Penis (tissue), 1 donor: ENCODE measurements around a stretch of chr4.

GRCh38 chr4:157393905-157394124, 173.3 kb downstream of the GRIA2 start:
- PRO-cap = no peak

GRCh38 chr4:158722233-158722745, 907 bp downstream of the PPID start:
- PRO-cap = no peak

DNA sequence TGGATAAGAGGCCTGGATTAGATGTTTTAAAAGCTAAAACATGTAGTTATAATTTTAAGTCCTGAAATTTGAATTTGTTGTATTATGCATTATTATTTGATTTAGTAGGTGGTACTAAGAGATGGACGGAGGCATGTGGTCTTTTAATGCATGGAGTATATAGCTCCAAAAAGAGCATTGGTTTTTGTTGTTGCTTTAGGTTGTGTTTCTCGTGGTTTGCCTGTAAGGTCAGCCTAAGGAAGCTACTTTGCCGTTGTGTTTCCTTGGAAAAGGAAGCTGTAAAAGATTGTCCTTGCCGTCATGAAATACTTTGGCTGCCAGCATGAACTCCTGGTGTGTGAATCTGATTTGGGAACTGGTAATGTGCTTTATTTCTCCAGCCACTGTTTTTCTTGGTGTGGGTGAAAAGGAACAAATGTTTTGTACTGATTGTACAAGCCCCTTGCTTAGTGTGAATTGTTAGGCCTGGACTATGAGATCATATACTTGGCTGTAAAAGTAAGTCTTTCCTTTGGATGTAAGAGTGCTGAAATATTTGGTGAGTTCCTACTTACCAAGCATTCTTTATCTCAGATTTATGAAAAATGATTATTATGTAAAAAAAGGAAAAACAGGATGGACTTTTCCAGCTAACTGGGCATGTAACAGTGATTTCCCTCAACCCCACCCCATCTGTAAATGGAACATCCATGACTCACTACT, 6.2 kb downstream of the FNIP2 start:
- PRO-cap = unidirectional peak, minus-strand start at position 394 of the sequence

DNA sequence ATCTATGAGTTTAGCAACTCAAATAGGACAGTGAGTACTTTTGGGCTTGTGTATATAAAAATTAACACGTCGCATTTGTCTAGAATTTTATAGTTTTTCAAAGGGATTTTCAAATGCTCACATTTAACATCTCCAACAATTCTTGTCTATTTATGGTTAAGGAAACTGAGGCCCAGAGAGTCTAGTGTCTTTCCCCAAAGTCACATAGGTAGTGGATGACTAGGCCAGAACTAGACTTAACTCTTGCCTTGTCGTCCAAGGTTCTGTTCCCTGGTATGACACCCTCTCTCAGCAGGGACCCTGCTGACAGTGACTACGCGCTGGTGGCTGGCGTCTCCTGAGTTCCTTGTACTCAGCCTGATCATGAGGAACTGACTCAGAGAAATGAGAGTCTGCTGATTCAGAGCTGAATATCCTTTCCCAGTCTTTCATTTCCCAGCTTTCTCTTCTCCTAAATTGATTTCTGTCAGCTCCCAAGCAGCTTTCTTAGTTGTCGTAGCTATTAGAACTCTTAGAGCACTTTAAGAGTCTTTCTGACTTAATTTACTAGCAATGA, 27.9 kb downstream of the FNIP2 start:
- PRO-cap = no peak

DNA sequence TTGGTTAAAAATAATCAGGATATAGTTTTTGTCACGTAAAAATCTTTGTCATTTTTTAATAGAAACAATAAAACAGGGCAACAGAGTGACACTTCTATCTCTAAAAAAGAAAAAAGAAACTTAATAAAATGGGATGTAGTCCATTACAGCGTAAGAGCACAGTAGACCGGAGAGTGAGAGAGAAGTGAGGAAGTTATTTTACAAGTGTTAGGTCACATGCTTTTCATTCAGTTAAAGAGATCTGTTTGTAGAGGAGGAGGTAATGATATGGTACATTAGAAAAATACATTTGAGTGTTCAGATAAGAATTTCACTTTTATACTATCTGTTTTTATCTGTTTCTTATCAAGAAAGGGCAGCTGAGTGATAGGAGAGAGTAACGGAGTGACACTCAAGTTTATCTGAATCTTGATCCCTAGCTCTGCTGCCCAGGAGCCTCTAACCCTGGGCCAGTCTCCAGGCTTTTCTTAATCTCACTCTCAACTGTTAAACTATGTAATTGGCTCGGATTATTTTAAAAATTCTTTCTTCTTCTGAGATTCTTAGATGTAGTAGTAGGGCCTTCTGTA, 38.9 kb downstream of the FNIP2 start:
- PRO-cap = no peak

DNA sequence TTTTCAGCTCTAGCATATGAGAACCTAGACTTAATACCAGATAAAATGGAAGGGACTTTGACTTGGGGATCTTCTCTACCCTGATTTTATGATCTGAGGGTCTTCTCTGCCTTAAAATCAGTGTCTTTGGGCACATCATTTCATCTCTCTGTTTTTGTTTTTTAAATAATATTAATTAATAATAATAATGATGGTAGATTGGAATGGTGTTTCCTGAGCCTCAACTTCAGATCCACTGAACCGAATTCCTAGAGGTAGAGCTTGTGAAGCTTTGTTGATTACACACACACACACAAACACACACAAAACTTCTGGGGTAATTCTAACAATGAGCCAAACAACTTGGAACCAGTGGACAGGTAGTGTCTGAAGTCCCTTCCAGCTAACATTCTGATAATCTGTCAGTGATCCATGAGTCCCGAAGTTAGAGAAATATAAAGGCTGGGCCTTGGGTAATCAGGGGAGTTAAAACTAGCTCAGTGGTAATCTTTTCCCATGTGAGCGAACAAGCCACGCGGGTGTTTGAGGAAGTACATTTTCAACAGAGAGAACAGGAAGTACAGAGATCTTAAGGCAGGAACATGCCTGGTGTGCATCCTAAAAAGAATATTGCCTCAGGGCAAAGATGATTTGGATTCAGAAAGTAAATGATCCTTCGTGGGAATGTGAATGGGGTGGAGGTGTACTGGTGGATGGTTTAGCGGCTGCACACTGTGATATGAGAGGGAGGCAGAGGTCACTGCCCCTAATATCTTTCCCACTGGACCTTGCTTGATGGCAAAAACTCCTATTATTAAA, 42.8 kb downstream of the FNIP2 start:
- PRO-cap = no peak

- PRO-cap = no peak
These were observed 49.1 kb downstream of the FNIP2 start for GRCh38 chr4:158817712-158818456.

- PRO-cap = no peak
These were observed 24.3 kb downstream of the C4orf45 start for GRCh38 chr4:159010531-159011386.

DNA sequence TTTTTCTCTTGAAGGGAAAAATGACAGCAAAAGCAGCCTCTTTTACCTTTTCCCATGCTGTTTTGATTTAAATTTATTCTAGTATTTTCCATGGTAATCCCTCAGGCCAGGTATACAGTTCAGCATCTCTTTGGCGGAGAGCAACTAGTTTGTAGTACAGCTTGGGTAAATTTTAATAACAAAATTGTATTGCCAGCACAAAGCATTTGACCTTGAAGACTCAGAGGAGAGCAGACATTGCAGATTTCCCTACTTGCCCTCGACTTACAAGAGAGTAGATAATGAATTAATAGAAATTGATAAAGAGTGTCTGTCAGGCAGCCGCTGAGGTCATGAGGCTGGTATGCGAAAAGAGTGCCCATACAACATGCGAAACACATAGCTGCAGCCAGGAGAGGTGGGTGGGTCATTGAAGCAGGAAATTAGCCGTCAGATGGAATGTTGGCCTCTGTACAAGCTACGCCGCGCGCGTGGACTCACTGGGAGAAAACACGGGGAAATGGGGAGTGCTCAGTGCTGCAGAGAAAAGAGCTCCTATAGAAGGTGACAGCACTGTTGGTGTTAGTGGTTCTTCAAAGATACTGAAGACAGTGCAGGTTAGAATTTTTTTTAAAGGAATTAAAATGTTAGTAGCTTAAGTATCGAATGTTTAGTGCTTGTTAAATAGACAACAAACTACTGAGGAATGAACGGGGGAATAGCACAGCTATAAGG, 125.0 kb downstream of the RAPGEF2 start:
- PRO-cap = unidirectional peak, plus-strand start at position 482 of the sequence

DNA sequence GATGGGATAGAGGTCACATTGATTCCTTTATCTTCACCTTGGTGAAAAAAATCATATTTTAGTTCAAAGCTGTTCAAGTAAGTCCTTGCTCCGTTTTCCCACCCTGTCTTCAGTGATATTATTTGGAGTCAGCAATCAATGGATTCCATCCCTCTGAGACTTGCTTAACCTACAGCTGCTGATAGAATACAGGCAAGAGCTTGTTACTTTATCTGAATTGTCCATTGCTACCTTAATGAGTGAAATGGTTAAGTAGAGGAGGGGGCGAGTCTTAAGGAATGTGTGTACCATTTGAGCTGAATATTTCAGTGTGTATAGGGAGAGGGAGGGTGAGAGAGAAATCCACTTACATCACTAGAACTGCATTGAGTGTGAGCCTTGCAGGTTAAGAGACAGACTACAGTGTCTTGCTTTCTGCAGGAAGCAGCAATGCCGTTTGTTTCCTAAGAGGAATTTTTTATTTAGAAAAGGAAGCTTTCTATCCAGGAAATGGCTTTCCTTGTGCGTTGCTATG, 163.9 kb downstream of the RAPGEF2 start:
- PRO-cap = no peak

- PRO-cap = no peak
These were observed 226.7 kb downstream of the RAPGEF2 start for GRCh38 chr4:159329378-159330142.

DNA sequence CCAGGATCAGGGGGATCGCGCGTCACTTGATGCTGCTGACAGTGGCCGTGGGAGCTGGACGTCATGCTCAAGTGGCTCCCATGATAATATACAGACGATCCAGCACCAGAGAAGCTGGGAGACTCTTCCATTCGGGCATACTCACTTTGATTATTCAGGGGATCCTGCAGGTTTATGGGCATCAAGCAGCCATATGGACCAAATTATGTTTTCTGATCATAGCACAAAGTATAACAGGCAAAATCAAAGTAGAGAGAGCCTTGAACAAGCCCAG, 250.6 kb downstream of the RAPGEF2 start:
- PRO-cap = no peak

GRCh38 chr4:159369270-159369528, 266.3 kb downstream of the RAPGEF2 start:
- PRO-cap = no peak

GRCh38 chr4:159504604-159505284, 401.9 kb downstream of the RAPGEF2 start:
- PRO-cap = no peak

- PRO-cap = no peak
These were observed 621 bp upstream of the NPY5R start for GRCh38 chr4:163343074-163343468.

GRCh38 chr4:163528678-163529271, 34.3 kb downstream of the TMA16 start:
- PRO-cap = no peak

DNA sequence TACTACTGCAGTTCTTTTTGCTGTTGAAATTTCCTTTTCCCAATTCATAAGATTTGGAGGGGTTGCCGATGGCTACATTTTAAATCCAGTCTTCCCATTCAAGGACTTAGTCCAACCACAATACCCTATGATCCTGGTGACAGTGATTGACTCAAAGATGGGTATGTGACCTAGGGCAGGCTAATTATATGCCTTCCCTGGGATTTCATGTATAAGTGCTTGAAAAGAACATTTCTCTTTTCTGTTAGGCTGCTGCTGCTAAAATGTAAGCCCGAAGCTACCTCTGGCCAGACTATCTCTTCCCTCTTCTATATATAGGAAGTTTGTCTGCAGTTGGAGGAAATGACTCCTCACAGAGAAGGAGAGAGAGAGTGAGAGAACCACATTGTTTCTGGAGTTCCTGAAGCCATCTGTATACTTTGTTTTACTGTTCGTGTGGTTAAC, 112.3 kb downstream of the TMA16 start:
- PRO-cap = no peak

DNA sequence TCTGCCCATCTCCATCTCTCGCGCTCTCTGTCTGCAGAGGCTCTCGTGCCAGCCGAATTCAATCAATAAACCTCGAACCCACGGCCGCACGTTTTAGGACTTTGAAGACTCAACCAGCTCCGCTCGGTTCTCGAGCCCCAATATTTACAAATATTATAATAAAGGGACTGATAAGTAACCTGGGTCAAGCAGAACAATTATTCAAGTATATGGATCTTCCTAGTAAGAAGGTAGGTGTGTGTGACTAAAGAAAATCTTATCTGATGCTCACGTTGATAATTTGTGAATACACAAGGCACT, 186.2 kb downstream of the MARCHF1 start:
- PRO-cap = no peak

DNA sequence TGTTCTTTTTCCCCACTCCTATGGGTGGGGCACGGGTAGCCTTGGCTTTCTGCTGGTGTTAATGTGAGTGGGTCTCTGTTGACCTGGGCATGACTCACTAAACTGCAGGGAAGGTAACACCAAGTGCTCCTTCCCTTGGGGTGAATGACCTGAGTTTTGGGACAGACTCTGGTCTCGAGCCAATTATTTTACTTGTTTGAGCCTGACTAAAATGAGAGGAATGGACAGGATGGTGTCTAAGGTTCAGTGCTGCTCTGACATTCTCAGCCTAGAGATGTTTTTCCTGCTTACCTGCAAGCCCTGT, 14.6 kb downstream of the KLHL2 start:
- PRO-cap = no peak

DNA sequence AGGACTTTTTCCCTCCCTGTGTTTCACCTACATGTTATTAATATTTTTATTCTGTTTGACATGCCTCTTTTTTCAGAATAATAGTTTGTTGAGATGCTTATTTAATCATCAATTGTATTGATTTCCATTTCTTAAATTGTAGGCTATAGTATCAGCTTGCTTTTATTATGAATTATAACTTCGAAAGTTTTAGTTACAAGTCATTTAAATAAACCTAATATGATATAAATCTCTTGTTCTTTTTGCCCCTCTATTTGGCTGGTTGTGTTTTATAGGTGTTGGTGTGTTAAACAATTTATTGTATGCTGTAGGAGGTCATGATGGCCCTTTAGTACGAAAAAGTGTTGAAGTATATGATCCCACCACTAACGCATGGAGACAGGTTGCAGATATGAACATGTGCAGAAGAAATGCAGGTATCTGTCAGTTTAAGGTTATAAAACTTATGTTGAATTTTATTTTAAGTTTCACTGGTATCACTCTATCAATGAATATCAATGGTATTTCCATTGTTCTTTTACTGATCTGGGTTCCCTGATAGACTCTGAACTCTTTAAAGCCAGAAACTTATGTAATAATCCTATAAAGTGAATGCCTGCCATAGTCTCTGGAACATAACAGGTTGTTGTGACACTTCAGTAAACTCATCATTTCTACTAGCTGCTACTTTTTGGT, 13.6 kb upstream of the MSMO1 start:
- PRO-cap = no peak